Iris pigment epithelial cell (primary cell): ENCODE measurements around a stretch of chr7.

DNA sequence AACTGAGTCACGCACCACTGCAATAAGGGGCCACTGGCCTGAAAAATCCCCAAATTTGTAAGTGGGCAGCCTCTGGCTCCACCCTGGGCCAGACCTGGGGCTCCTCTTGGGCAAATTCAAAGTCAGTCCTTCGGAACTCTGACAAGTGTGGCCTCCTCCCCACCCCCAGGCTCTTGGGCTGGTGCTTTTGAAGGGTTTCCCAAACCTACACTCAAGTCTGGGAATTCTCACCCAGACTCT lies 1.5 kb upstream of the MYO1G start:
- RRBS, result no CpG with 5 or more reads among the region's 2 CpGs

DNA sequence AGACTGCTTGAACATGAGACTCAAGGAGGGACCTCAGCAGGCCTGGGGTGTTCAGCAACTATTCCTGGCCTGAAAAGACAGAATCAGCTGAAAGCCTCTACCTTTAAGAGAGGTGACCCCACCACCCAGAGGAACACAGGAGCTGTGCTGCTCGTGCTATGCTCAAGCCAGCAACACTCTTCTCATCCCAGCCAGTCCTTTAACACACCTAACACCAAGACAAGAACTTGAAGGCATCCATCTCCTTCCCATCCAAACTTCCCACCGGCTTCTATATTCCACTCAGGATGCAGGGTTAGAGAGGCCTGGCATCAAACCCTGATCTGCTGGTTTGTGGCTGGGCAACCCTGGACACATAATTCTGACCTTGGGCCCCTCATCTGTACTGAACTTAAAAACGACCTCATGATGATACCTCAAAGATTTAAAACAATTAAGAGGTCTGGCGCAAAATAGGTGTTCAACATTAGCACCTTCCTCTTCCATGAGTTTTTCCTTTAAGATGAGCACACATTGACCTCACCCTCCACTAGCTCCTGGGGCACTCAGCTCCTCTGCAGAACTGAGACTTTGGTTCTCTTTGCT lies 5.6 kb upstream of the MYO1G start:
- RRBS, result no CpG with 5 or more reads among the region's 4 CpGs

DNA sequence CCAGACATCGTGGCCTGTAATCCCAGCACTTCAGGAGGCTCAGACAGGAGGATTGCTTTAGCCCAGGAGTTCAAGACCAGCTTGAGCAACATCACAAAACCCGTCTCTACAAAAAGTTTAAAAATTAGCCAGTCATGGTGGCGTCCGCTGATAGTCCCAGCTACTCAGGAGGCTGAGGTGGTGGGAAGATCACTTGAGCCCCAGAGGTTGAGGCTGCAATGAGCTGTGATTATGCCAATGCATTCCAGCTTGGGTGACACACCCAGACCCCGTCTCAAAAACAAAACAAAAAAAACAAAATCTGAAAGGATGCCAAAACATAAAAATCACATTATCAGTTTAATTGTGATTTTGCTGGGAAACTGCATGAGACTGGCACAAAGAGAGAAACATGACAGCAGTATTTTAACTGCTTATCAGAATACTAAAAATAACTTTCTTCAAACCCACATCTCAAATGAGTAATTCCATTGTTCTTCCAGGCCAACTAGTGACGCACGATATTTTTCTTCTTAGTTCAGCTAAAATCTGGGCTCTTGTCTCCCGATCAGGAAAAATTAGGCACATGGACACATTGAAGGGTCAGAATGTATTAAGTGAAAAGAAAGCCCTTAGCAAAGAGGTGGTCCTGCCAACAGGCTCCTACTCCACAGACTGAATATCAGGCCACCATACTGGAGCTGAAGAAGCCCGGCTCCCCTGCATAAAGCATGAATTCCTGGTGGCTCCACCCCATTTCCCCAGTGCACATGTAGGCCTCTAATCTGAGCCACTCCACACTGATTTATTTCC lies 9.7 kb upstream of the CCM2 start:
- RRBS, result no CpG with 5 or more reads among the region's 9 CpGs

DNA sequence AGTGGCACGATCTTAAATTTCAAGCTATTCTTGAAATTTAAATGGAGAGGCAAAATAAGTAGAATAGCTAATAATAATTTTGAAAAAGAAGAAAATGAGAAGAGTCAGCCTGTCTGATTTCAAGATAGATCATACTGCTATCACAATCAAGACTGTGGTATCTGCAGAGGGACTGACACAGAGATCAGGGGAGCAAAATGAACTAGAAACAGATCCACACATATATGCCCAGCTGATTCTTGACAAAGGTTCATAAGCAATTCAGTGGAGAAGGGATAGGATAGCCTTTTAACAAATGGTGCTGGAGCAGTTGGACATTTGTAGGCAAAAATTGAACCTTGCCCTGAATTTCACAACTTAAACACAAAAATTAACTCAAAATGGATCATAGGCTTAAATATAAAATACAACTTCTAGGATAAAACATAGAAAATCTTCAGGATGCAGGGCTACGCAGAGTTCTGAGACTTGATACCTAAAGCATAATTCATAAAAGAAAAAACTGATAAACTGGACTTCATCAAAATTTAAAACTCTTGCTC lies 42.5 kb downstream of the NACAD start:
- RRBS, result no CpG with 5 or more reads among the region's 2 CpGs

DNA sequence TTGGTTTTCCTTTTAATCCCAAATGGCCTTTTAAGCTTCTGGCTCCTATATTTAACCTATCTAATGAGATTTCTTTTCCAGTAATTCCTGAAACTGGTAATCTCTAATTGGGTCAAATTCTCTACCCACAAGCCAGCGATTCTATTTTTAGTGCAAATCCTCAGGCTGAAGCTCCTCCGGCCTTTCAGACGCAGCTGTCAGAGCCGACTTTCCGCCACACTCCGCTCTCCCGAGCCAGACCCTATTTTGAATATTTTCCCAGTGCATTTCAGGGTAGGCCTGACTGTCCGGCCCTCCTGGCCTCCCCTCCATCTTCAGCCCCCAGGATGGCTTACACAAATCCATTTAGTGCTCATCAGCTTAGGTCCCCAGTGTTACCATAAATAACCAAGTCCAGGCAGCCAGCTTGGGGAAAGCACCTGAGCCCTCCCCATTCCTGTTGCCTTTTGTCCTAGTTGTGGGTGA lies 9.6 kb upstream of the ADCY1 start:
- RRBS, result 0% methylated on average over 1 of the region's 8 CpGs

GRCh38 chr7:46557167-46557932 lies 636.3 kb upstream of the IGFBP3 start:
- RRBS, result no CpG with 5 or more reads among the region's 9 CpGs

DNA sequence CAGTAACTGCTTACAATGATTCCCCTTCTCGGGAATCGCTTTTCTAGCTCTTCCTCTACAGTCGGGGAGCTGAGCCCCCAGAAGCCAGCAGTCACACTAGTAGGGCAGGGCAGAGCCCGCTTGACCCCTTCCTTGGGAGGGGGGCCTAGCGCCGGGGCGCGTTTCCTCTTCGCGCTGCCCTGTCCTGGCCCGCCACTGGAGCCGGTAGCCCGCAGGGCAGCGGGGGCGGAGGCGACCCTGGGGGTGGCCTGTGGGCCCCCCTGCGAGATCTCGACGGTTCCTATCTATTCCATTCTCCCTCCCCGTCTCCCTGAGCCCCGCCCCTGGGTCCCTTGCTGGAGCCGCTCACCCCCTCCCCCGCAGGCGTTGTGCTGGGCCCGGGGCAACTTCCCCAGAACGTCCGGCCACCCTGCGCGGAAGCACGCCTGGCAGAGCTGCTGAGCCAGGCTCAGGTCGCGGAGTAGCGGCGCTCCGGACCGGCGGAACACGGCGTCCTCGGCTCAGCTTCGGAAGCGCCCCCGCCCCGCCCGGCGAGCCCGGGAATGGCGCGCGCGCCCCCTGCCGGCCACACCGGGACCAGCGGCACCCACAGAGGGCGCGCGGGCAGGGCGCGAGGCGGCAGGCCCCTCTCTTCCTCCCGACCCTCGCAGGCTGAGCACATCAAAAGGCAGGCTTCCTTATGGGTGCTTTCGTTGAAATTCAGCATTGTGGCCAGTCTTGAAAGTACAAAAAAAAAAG lies 327.7 kb downstream of the TNS3 start:
- RRBS, result 2% methylated on average over 26 of the region's 63 CpGs

- RRBS, result no CpG with 5 or more reads among the region's 7 CpGs
These were observed 315.6 kb downstream of the TNS3 start for GRCh38 chr7:47266274-47266793.

GRCh38 chr7:47308715-47309431 lies 273.0 kb downstream of the TNS3 start:
- RRBS, result no CpG with 5 or more reads among the region's 7 CpGs

- RRBS, result no CpG with 5 or more reads among the region's 6 CpGs
These were observed 241.3 kb downstream of the TNS3 start for GRCh38 chr7:47340490-47341218.

GRCh38 chr7:47352520-47353085 lies 229.3 kb downstream of the TNS3 start:
- RRBS, result no CpG with 5 or more reads among the region's 7 CpGs

DNA sequence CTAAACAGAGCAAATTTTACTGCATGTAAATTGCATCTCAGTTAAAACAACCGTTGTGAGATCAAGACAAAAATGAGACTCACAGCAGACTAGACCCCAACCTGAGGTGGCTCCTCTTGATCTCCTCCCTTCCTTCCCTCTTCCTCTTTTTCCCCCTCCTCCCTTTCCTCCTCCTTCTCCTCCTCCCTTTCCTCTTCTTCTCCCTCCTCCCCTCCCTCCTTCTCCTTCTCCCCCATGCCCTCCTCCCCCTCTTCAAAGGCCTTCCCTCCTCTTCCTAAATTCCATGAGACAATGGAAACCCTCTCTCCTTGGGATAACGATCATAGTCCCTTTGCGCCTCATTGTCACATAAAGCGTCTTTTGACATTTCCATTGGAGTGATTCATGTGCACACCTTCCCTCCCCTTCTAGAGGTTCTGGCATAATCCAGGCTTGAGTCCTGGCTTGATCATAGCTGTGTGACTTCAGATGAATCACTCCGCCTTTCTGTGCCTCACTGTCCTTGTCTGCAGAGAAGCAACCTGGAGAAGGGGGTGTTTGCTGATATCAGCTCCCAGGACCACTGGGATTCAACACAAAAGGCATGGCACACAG lies 204.3 kb downstream of the TNS3 start:
- RRBS, result no CpG with 5 or more reads among the region's 5 CpGs

GRCh38 chr7:47391993-47392539 lies 189.8 kb downstream of the TNS3 start:
- RRBS, result no CpG with 5 or more reads among the region's 18 CpGs

DNA sequence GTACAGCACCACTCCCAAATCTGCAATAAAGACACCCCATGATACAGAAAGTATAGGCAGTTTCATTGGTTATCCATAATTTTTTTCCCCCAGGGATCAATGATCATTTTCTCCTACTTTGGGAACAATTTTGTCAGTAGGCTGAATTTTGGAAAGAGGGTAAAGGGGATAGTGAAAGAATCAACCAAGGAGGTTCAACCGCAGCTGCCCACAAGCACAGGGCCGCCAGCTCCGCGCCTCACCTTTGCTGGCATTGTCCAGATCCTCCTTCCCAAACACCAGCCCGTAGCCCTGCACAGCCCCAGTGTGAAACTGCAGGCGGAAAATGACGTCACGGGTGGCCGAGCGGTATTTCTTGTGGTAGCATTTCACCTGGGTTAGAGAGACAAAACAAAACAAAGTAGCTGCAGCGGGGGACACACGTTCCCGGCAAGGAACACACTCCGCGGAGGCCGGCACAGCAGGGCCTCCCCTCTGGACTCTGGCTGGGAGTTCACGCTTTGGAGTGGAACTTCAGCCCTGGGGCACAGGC lies 181.3 kb downstream of the TNS3 start:
- RRBS, result no CpG with 5 or more reads among the region's 17 CpGs

- RRBS, result no CpG with 5 or more reads among the region's 8 CpGs
These were observed 134.9 kb downstream of the TNS3 start for GRCh38 chr7:47446909-47447444.

DNA sequence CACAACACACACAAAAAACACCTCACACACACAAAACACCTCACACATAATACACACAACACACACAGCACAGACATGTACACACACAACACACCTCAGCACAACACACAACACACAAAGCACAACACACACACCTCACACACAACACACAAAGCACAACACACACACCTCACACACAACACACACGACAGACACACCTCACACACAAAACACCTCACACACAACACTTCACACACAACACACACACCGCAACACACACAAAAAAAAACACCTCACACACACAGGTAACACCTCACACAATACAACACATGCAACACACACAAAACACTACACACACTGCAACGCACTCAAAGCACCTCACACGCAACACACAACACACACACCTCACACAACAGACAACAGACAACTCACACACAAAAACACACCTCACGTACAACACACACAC lies 107.2 kb downstream of the TNS3 start:
- RRBS, result no CpG with 5 or more reads among the region's 5 CpGs

GRCh38 chr7:47560401-47561109 lies 21.4 kb downstream of the TNS3 start:
- RRBS, result no CpG with 5 or more reads among the region's 9 CpGs

DNA sequence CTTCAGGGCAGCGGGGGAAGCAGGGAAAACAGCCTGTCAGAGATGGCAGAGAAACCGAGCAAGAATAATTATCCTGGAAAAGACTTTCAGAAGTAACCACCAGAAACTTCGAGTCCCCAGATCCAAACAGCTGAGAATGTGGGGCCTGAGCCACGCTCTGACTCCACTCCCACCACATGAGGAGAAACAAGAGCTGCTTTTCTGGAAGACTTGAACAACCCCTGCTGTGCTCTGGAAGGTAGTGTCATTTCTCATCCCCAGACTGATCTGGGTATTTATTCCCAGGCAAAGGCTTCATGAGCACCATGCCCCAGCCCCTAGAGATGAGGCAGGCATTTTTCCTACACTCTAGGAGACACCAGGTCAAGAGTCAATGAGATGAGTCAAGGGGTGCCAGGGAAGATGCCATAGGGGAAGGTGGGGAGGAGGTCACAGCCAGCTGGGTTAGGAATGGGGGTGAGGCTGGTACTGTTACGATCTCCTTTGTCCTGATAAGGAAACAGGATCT lies 1.3 kb upstream of the TNS3 start:
- RRBS, result no CpG with 5 or more reads among the region's 5 CpGs

DNA sequence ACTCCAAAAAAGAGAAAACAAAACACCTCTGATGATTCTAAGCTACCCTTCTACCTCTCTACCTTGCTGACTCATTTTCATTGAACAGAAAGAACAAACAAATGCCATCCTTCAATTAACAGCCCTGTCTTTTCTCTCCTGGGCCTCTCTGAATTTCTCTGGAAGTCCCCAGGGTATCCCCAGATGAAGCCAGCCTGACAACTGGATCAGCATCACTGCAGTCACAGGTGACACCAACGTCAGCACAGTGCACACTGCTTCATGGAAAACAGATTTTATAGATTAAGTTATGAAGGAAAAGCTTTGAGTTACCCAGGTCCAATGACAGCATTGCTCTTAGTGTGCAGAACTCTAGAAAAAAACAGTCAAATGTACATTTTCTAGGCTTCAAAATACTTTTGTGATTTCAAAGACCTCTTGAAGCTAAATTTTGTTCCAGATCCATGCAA lies 5.6 kb downstream of the HUS1 start:
- RRBS, result no CpG with 5 or more reads among the region's 1 CpG